AG09319 (cell line): Measurements from ENCODE around the genes TPD52L3, GLDC and LURAP1L.

DNA sequence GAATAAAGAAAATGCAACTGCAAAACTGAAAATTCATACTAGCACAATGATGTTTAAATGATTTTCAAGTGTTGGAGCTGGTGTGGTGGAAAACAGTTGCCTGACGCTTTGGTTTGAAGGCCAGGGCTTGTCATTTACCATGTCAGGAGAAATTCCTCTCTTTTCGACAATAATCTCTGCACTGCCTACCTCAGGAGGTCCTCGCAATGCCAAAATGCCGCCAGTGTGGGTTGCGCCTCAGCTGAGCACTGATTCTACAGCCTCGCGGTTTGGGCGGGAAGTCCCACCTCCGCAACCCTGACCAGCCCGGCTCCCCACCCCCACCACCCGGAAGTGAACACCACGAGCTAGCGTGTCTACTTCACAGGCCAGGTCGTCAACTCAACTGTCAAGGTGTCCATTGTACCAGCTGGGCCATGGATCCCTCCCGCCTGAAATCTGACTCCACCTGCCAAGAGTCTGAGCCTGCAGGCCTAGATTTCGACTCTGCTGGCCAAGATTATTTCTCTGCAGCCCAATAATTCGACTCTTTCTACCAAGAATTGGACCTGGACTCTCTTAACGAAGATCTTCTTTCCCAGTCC is at the start of gene TPD52L3:
TPD52L3 (plus strand) TSS at position 364 of the 584 bp plus-strand sequence.
- RRBS: no CpG with 5 or more reads among the region's 18 CpGs

- RRBS: no CpG with 5 or more reads among the region's 6 CpGs
Measured at GRCh38 chr9:6414339-6414717, 1.3 kb downstream of the UHRF2 start.

- RRBS: no CpG with 5 or more reads among the region's 8 CpGs
Measured at GRCh38 chr9:6562857-6563487, 82.6 kb downstream of the GLDC start.

DNA sequence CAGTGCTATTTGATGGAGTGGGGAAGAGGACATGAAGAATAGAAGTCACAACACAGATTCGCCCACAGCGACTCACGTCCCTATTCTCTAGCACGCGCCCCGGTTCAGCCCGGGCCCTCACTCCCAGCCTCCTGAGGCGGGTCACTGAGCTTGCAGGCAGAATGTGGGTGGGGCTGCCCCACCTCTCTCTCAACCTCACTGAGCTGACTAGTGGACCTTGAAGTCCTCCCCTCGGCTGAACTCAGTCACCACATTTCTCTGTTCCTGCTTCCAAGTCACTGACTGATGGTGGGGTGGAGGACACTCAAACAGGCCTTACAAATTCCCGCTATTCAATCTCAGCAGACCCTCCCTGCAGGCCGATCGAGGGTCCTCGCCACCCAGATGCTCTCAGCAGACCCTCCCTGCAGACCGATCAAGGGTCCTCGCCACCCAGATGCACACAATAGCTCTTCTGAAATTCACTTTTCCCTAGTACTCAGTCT is 12.9 kb downstream of the GLDC start:
- RRBS: no CpG with 5 or more reads among the region's 15 CpGs

GRCh38 chr9:6645014-6646018 is at the start of gene GLDC:
TSS of gene GLDC (minus strand) at chr9:6645729.
- RRBS: 5% methylated on average over 17 of the region's 89 CpGs

DNA sequence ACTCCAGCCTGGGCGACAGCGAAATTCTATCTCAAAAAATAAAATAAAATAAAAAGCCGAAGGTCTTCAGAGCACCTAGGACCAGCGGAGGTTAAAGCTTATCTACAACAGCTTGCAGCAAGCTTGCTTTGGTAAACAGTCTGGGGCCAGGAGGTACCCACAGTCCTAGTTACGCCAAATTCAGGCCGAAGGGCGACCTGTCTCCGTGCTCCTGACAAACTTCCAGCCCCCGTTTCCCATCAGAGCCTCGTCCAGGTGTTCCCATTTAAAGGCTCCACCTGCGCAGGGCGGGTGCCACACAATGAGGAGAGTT is 42.2 kb upstream of the KDM4C start:
- RRBS: no CpG with 5 or more reads among the region's 12 CpGs

- RRBS: no CpG with 5 or more reads among the region's 5 CpGs
Measured at GRCh38 chr9:6986072-6986661, 228.4 kb downstream of the KDM4C start.

DNA sequence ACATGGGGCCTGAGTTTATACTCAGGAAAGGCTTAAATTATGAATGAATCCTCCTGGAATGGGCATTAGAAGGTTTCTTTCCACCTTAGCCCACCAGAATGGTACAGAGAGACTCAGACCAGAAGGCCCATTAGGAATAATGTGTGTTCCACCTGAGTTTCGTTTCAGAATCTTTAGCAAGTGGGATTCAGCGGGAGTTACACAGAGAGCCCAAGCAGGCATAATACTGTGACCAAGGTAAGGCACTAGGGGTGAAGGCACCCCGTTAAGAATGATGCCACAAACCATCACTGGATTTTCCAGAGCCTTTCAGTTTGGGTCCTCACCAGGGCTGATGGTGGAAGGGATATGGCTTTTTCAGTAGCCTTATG is 324.4 kb downstream of the KDM4C start:
- RRBS: no CpG with 5 or more reads among the region's 3 CpGs

- RRBS: 95% methylated on average over 4 of the region's 12 CpGs
Measured at GRCh38 chr9:7103433-7104274, 345.9 kb downstream of the KDM4C start.

GRCh38 chr9:7653242-7653542 is 146.4 kb downstream of the DMAC1 start:
- RRBS: no CpG with 5 or more reads among the region's 4 CpGs

GRCh38 chr9:9393756-9394117 is 1219.1 kb downstream of the PTPRD start:
- RRBS: no CpG with 5 or more reads among the region's 4 CpGs

GRCh38 chr9:12262214-12262692 is 430.9 kb upstream of the TYRP1 start:
- RRBS: no CpG with 5 or more reads among the region's 2 CpGs

- RRBS: no CpG with 5 or more reads among the region's 18 CpGs
Measured at GRCh38 chr9:12774715-12775430, at the start of gene LURAP1L. TSS of gene LURAP1L (plus strand) at chr9:12775020.

DNA sequence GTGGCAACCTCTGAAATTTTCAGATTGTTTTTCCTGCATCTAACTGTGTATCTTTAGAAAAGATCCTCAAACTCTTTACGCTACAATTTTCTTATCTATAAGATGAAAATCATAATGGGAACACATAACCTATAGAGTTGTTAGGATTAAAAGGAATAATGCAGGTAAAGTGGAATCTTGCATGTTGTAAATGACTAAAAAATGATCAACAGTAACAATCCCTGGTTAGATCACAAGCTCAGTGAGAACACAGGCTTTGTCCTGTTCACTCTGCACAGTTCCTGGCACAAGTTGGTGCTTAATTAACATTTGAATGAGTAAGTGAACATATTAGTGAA is 159.6 kb downstream of the LURAP1L start:
- RRBS: no CpG with 5 or more reads among the region's 1 CpG

DNA sequence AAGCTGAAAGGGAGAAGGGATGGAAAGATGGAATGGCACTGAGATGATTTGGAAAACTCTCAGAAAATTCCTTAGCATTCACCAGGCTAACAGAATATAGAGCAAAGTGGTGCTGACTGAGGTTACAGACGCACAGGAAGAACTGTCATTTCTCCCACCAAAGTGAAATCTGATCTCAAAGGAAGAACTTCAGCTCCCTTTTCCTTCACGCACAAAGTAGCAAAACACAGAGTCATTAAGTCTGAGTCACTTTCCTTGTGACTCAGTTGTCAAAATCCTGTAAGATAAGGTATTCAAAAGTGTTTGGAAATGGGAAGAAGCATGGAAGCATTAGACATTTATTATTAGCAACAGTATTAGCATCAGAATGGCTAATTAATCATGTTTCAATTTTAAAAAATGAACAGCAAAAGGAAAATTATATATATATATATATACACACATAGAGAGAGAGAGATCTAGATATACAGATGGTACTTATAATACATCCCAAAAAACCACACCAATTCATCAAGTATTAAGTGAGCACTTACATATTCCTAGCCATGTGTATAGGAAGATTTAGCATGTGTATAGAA is 11.7 kb downstream of the MPDZ start:
- RRBS: no CpG with 5 or more reads among the region's 2 CpGs

GRCh38 chr9:13527594-13527970 is 248.1 kb upstream of the MPDZ start:
- RRBS: no CpG with 5 or more reads among the region's 3 CpGs

DNA sequence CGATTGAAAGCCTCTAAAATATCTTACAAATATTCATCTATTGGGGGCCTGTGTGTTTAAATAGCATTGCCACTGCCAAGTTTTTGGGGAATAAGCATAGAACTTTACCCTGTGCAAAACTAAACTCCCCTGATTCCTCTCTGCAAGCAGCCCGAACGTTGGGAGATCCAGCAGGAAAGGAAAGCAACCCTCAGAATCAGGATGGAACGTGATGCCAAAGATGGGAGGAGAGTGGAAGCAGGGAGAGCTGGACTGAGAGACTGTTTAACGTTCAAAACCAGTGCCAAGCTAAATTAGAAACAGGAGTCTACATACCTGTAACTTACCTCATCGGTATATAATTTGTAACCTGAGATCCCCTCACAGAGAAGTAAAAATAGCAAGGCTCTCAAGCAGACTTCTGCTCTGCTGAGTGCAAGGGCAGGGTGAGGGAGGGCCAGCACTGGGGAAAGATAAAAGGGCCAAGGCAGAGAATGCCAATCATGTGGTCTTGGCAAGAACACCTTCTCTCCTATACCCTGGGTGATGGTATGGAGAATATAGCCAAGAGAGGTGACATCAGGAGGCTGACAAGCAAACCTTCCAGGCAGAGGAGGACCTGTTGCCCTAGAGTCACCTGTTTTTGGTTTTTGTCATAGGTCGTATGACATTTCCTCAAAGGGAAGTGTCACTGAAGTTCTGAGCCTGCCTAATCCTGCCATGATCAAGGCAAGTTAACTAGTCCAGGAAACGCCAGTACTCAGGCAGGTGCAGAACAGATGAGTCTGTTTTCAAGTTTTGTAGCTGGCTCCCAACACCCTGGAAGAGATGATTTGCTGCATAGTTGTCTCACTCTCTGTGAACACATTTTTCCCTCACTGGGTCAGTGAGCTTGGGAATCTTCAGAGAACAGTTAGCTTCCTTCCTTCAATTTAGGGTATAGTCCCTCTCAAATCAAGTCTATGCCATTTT is 472.0 kb downstream of the NFIB start:
- RRBS: no CpG with 5 or more reads among the region's 8 CpGs

GRCh38 chr9:14029783-14030855 is 283.8 kb downstream of the NFIB start:
- RRBS: no CpG with 5 or more reads among the region's 17 CpGs

DNA sequence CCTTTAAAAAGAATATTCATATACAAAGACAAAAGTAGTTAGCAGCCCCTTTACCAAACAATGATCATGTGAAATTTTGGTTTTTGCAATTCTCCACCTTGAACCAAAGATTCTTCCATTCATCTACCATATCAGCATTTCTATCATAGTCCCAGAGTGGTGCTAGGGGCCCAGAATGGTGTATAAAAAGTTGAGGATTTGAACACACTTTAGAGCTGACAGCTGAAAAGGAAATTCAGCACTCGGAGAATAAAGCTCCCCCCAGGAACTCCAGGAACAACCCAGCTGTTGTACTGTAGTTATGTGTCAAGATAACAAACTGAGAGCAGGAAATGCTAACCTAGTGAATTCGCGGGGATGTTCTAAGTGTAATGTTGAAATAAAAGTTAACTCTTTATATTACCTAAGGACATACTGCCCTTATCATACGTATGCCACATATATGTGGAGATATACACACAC is 216.8 kb downstream of the NFIB start:
- RRBS: no CpG with 5 or more reads among the region's 4 CpGs

- RRBS: no CpG with 5 or more reads among the region's 4 CpGs
Measured at GRCh38 chr9:14116052-14116413, 197.9 kb downstream of the NFIB start.